Left ventricle myocardium (tissue), 1 donor: ENCODE measurements around a stretch of chr2.

GRCh38 chr2:45936020-45936790 lies 284.7 kb downstream of the PRKCE start:
- PRO-cap: no peak

GRCh38 chr2:46067696-46068411 lies 229.4 kb upstream of the EPAS1 start:
- PRO-cap: no peak

GRCh38 chr2:46090839-46091614 lies 206.2 kb upstream of the EPAS1 start:
- PRO-cap: unidirectional peak, plus-strand start at chr2:46091348

DNA sequence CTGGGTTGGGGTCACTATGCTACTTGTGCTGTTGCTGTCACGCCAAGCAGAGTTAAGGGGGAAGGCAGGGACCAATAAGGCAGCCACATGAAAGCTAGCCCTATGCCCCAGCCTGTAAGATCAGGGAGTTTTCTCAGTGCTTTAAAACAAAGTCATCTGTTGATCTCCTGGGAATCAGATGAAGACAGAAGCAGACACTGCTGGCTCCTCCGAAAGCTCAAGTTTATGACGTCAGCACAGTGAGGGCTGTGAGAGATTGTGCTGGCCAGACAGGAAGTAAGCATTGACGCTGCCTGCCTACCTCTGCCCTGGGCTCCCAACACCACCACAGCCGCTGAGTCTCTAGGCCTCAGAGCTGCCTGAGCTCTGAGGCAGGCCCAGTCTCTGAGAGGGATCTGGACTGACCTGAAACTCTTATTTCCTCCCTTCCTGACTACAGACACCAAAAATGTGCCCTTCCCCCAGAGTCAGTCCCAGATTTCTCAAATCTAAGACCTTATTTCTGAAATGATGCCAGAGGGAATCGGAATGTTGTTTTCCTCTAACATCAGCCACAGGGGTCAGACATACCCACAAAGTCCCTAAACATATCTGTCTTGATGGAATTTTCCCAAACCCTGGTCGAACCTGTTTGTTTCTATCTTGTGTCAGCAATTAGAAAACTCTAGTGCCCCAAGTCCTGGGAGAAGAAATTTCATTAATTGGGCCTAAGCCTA lies 118.0 kb upstream of the EPAS1 start:
- PRO-cap: unidirectional peak, plus-strand start at position 328 of the sequence

GRCh38 chr2:46299497-46300096 lies 2.4 kb downstream of the EPAS1 start:
- PRO-cap: bidirectional peak, plus-strand start at chr2:46299946, minus-strand start at chr2:46299922

GRCh38 chr2:46345175-46345690 lies 48.0 kb downstream of the EPAS1 start:
- PRO-cap: no peak

DNA sequence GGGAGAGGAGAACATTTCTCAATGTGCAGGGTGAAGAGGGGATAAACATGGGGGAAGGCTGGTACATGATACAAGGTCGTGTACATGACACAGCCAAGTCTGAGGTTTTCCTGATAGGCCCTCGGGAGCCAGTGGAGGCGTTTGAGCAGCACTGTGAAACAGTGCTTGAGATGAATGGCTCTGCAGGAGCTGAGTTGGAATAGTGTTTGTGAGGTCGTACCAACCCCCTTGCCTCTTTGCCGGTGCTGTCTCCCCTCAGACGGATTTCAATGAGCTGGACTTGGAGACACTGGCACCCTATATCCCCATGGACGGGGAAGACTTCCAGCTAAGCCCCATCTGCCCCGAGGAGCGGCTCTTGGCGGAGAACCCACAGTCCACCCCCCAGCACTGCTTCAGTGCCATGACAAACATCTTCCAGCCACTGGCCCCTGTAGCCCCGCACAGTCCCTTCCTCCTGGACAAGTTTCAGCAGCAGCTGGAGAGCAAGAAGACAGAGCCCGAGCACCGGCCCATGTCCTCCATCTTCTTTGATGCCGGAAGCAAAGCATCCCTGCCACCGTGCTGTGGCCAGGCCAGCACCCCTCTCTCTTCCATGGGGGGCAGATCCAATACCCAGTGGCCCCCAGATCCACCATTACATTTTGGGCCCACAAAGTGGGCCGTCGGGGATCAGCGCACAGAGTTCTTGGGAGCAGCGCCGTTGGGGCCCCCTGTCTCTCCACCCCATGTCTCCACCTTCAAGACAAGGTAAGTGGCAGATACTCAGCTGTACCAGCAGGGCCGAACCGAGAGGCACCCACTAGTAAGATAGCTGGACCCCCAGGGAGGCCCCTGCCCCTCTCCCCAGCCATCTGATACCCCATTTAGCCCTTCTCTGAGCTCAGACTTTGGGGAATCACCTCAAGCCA lies 83.0 kb downstream of the EPAS1 start:
- PRO-cap: no peak

DNA sequence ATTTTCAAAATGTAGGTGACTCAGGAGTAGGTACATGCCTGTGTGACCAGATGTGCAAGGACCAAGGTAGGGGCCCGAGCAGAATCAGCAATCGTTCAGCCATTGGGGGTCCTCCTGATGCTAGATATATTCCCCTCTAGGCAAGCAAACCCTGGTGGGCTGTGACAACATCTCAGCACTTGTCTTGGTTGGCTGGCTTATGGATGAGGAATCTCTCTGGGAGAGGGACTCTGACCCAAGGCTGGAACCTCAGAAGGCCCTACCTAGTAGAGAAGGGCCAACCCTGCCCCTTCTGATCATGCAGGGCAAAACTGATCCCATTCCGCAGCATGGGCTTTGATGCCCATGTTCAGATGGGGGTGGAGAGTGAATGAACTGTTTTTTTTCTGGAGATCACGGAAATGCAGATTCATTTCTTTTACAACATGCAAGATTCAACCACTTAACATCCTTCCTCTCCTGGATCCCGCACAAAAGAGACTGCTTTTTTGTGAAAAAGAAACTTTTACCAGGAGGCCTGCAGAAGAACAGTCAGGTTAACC lies 91.1 kb downstream of the EPAS1 start:
- PRO-cap: no peak

DNA sequence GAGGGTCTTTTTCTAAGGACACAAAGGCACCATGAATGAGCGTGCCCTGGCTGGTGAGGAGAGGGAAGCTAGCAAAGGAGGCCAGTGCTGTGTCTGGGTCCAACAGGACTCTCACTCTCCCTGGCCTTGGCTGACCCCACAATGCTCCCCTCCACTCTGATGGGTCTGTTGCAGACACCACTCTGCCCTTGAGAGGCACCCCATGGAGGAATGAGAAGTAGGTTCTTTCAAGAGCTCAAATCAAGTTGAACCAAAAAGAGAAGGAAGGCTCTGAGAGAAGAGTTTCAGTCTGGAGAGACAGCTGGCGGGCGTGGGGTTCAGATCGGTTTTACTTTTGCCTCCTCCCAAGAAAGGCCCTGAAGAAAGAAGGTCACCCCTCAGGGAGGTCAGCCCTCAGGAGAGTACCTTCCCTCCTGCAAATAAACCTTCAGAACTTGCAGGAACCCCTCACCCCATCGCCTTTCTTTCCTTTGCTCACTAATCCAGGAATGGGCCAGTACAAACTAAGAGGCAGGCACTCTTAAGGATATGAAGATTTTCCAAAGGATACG lies 44.5 kb upstream of the RHOQ start:
- PRO-cap: no peak

- PRO-cap: no peak
Measured at GRCh38 chr2:46538267-46538921, 3.9 kb upstream of the RHOQ start.

DNA sequence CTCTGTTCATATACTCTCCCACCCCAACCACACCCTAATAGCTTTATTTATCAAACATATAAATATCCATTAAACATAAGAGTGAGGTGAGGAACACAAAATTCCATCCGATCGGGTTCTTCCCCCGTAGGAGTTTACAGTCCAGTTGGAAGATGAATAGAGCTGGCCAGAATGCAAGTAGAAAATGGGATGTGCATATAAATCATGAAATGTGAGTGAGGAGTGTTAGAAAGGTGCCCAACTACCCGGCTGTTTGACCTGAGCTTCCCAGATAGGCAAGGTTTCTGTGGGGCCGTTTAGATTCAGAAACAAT lies 14.1 kb upstream of the ATP6V1E2 start:
- PRO-cap: no peak

GRCh38 chr2:46561195-46561475 lies 18.8 kb upstream of the ATP6V1E2 start:
- PRO-cap: no peak

DNA sequence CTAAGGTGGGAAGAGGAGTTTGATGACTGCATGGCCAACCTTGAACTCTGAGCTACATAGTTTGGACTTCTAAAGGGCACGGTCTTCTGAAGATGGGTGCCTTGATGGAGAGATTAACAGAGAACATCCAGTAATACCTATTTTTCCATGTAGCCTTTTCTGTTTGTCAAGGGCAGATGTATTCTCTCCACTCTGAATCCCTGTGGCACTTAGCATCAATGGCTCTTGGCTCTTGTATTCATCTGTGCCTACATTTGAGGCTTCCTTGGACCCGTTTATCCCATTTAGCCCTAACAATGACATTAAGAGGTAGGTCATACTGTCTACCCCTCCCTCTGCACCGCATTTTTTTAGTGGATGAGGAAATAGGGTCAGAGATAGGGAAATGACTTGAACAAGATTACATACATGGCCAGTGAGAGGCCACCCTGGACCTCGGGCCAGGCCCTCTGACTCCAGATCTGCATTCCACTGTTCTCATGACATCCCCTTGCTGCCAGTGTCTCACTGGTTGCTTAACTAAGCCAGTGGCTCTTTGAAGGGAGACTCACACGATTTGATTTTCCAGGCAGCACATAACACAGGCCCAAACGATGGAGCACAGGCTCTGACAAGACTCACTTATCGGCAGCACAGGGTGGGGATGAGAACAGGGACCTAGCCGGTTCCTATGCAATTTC lies 19.2 kb upstream of the ATP6V1E2 start:
- PRO-cap: bidirectional peak, plus-strand start at position 589 of the sequence, minus-strand start at position 451 of the sequence

- PRO-cap: bidirectional peak, plus-strand start at chr2:46565062, minus-strand start at chr2:46564669
Measured at GRCh38 chr2:46564888-46565395, 22.6 kb upstream of the ATP6V1E2 start.

DNA sequence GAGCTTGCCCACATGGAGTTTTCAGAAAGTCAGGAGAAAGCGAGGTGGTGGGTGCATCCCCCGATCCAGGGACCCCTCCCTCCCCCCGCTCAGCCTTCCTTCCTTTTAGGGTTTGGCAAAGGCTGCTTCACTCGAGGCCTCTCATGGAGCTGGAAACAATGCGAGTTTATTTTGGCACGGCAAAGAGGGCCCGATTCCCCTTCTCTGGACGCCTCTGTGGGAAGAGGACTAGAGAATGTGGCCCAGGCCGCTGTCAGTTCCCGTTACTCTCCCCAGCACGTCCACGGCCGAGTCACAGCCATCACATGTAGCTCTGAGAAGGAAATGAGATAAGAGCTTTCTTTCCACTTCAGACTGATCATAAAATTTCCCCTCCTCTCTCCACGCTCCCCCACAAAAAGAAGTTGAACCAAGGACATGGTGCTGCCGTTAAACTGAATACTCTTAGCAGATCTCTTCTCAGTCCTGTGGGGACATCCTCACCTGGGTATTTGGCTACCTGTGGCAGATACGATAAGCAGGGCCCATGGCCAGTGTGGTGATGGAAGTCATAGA lies 101.5 kb downstream of the MCFD2 start:
- PRO-cap: bidirectional peak, plus-strand start at position 394 of the sequence, minus-strand start at position 237 of the sequence

DNA sequence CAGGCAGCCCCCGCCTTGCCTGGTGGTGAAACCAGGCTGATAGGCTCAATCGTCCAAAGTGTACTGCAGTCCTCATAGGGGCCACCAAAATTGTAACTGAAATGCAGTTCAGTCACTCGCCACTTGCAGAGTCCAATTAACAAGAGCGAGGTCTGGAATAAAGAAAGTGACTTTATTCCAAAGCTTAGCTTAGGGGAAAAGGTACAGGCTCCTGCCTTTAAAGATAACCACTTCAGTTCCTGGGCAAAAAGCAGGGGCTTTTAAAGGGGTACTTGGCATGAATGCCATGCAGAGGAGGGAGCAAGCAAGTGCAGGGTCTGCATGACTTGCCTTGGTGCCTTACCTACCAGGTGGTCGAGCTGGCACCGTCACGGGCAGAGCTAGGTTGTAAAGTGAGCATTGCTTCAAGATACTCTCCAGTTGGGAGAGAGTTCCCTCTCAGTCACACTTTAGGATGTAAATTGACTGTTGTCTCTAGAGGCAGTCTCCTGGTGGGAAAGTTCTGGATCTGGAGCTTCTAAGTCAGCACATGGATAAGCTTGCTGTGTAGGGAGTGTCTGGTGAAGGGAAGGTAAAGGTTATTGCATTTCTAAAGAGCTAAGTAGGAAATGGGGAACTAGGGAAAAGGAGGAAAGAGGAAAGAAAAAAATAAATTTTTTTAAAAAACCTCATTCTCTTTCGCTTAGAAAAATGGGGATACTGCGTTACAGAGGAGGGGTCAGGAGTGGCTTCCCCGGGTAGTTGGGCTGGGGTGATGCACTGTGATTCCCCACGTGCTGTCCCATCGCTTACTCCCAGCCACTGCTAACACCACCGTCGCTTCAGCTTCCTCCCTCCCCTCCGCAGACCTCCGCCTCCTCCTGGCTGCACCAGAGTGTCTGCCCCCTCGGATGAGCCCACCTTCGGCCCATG lies 33.2 kb downstream of the TTC7A start:
- PRO-cap: no peak

DNA sequence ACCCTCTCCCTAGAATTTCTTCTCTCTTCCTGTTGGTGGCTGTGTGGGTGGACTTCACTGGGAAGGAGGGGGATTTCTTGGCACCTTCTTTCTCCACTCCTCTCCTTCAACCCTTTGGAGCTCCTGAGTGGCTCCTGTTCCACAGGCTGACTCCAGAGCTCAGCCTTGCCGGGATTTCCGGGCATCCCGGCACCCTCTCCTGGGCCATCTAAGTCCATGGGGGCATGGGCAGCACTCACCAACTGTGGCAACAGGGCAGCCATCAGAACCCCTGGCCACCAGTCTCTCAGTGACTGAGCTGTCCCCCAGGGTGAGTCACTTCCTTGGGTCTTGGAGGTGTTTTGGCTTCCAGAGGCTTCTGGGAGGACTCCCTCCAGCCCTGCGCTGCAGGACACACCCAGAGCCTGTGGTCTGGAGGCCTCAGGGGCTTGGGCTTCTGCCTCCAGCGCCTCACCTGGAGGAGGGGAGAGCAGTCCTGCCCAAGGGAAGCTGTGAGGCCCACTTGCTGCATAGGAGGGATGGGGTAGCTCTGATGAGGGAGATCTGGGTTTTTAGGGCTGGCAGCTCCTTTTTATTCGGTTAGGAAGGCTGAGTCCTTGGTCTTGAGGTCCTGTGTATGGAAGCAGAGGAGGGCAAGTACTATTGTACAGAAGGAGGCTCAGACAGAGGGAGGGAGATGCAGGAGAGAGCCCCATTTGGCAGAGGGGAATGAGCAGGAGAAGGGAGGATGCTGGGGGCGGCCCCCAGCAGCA lies 63.1 kb downstream of the TTC7A start:
- PRO-cap: no peak

DNA sequence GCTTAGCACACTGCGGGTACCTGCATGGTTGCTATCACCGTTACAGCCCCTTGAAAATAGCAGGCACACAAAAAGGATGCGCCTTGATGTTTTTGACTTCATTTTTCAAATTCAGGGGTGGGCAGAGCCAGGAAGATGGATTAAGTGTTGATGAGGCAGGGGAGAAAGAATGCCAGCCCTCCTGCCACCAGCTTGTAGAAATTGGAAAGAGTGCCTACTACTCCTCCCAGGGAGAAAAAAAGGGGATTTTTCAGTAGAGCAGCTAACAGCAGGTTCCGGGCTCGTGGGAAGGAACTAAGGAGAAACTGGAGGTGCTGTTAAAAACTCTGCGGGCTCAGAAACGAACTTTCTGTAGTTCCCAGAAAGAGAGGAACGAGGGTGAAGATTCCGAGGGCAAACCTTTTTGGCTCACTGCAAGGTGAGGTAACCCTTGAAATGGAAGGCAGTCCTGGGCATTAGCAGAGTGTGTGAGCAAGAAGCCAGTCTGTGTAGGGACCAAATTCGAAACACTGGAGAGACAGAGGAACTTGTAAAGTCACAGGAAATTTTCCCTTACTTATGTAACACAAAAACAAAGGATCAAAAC lies 74.7 kb downstream of the TTC7A start:
- PRO-cap: no peak

DNA sequence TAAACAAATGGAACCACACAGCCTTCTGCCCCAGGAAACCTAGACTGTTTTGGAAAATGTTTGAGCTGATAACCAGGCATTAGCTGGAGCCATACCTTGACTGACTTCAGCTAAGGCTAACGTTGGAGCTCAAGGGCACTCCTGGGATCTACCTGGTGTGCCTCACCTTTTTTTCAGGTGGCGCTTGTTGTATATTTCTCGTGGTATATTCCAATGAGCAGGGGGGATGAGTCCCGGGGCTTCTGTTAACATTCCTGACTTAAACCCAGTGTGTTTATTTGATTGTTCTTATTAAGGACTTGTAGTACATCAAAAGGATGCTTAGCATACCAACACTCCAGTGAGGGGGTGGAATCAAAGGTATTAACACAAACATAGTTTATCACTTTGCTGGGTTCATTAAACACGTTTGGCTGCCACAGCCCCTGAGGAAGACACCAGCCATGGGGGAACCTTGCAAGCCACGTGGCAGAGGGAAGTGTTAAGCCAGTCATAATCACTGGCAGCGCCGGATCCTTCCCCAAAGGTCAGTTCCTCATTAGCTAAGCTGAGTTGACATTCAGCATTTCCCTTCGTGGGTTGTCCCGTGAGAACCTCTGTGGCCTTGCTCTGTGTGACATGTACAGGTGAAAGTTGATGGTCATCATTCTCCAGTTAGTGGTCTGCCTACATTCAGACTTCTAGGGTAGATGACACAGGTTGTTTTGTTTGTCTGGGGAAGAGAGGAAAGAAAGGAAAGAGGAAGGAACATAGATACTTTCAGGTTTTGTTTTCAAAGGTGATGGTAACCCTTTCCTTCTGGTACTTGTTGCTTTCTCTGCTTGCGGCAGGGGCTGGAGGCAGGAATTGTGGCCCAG lies 94.1 kb downstream of the TTC7A start:
- PRO-cap: no peak

DNA sequence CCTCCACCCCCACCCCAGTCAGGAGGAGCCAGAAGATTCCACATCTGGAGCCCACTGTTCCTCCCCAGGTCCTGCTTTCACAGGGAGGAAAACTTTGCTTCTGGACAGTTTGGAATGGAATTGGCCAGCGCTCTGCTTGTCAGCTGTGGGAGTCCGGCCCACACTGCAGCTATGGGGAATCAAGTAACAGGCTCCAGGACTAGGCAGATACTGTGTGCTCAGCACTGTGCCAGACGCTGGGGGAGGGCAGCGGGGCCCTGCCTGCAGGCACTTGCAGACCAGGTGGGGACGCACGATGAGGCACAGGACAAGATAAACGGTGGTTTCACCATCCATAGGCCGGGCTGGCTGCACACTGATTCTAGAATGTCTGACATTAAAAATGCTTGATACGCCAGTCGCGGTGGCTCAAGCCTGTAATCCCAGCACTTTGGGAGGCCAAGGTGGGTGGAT lies 100.1 kb downstream of the TTC7A start:
- PRO-cap: bidirectional peak, plus-strand start at position 232 of the sequence, minus-strand start at position 173 of the sequence